A172 (cell line): ENCODE measurements around a stretch of chr5.

GRCh38 chr5:150046009-150046438, 40.3 kb downstream of the CSF1R start:
- RAMPAGE, long total RNA: no peak

- RAMPAGE, long total RNA: no peak
These were observed 31.0 kb downstream of the CSF1R start for GRCh38 chr5:150055047-150055996.

GRCh38 chr5:150158428-150158973, 2.9 kb upstream of the PDGFRB start:
- RAMPAGE, long total RNA: no peak

DNA sequence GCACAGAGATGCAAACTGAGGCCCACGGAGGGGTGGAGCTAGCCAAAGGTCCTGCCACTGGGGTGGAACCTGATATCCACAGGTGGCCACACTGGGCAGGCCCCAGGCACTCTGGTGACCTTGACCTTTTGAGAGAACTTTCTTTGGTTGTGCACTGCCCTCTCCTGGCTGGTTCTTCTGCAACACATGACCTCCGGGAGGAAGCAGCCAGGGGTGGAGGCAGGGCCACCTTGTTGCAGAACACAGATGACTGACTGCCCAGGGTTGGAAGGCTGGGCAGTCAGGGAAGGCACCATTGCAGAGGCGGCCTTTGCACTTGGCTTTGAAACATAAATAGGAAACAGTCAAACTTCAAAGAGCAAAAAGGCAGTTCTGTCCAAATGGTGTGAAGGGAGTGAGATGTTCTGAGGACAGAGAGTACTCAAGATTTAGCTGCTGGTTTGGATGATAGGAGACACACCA, 6.9 kb upstream of the TCOF1 start:
- RAMPAGE, long total RNA: no peak

DNA sequence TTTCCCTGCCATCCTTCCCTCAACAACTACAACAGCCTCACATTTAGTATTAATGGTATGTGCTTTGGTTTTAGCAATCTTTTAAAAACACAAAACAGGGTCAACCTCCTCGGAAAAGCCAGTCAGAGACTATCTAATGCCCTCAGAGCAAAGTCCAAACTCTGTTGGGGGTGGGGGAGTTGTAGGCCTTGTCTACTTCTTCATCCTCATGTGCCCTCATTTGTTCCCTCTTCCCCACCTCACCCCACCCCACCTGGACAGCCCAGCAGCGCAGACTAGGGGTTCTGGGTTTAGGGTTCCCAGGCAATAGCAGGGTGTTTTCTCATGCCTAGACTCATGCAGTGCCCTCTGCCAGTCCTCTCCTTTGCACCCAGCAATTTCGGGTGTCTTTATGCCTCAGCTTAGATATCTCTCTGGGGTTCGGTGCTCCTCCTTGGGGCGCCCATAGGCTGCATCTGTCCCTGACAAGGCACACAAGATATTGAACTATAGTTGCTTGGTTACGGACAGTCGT, 816 bp upstream of the TCOF1 start:
- RAMPAGE, long total RNA: no peak

DNA sequence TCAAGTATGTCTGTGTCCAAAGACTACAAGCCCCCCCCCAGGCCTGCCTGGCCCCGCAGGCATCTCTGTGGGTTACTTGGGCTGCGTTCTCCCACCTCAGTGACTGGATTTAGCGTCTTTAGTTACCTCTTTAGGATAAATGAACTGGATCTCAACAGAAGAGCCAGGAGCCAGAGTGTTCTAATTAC, 11.4 kb downstream of the CD74 start:
- RAMPAGE, long total RNA: no peak

DNA sequence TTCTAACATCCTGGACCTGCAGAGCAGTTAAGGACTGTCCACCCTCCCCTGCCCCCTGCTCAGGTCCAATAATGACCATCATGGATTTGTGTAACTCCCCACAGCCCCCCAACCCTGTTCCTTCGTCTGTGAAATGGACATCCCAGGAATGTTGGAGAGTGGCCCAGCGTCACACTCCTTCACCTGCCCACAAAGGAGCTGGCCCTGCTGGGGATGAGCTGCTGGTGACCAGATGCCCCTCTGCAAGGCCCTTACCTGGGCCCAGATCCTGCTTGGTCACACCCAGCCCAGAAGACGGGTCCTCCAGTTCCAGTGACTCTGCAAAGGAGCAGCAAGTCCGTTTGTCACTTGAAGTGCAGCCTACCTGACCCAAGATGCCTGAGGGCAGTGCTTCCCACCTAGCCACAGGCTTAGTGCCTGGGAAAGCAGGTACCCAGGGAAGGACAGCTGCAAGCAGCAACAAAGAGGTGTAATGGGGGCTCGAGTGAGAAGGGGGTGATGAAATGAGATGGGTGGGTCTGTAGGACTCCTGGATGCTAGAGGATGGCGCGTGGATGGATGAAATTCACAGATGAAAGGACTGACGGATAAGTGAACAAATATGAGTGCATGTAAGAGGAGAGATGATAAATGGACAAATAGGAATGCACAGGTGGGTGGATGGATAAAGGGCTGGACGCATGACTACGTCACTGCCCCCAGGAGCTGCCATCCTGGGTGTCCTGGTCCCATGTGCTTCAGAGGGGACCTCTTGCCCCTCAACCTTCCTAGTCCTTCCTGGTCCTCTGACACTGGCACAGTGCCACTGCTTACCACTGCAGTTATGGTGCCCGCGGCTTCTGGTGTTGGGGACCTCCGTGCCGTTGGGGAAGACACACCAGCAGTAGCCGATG, 10.2 kb downstream of the CD74 start:
- RAMPAGE, long total RNA: no peak

- RAMPAGE, long total RNA: no peak
These were observed 7.6 kb downstream of the CD74 start for GRCh38 chr5:150404855-150405815.

DNA sequence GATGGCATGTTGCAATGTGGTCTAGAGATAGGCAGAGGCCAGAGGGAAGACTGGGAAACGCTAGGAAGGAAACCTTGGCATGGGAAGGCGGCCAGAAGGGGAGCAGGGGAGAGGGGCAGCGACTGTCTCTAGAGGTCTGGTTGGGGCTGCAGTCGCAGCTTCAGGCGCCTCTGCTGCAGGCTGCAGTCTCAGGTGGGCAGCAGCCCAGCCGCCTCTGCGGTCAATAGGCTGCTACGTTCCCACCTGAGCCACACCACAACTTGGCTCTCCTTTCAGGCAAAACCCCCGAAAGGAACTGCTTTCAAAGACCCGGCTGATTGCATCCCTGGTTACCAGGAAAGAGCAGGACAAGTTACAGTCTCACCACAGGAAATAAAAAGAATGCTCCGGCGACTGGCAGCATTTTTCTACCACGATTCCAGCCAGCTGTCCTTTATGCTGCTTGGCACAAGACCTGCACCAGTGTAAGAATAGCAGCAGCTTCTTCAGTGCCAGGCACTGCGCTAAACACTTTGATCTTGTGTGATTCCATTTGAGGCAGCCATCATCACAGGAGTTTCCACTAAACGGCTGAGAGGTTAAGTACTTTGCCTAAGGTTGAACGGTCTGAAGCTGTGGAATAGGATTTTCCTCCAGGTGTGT, 7.6 kb downstream of the RPS14 start:
- RAMPAGE, long total RNA: no peak

GRCh38 chr5:150457102-150457463, 7.5 kb upstream of the RPS14 start:
- RAMPAGE, long total RNA: no peak

GRCh38 chr5:150486035-150487037, 21.6 kb upstream of the NDST1 start:
- RAMPAGE, long total RNA: no peak

- RAMPAGE, long total RNA: no peak
These were observed 18.5 kb upstream of the NDST1 start for GRCh38 chr5:150489451-150489809.

DNA sequence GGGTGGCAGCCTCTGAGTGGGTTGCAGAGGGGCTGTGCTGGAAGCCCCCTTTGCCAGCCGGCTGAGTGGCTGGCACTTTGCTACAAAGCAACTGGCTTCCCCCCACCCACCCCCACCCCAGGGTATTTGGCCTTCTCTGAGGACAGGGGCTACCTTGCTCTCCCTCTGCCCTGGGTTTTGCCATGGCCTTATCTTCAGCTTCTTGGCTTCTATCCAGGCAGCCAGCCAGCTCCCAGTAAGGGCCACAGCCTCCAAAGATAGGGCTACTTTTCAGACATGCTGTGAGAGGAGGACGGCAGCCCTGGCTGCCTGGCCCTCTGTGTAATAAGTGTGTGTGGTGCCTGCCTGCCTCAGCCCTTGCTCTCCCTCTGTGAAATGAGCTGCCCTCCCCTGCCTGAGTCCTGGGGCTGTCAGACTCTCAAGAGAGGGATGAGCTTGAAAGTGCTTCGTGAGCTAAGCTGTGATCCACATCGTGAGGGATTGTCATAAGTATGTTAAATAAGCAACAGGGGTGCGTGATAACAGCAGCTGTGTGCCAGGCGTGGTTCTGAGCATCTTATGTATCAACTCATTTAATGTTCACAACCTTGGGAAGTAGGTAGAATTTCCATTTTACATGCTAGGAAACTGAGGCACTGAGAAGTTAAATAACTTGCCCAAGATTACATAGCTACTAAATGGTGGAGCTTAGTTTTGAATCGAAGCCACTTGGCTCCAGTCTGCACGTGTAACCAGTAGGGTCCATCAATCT, 8.1 kb downstream of the NDST1 start:
- RAMPAGE, long total RNA: no peak

- RAMPAGE, long total RNA: no peak
These were observed 15.9 kb downstream of the NDST1 start for GRCh38 chr5:150523813-150524176.

DNA sequence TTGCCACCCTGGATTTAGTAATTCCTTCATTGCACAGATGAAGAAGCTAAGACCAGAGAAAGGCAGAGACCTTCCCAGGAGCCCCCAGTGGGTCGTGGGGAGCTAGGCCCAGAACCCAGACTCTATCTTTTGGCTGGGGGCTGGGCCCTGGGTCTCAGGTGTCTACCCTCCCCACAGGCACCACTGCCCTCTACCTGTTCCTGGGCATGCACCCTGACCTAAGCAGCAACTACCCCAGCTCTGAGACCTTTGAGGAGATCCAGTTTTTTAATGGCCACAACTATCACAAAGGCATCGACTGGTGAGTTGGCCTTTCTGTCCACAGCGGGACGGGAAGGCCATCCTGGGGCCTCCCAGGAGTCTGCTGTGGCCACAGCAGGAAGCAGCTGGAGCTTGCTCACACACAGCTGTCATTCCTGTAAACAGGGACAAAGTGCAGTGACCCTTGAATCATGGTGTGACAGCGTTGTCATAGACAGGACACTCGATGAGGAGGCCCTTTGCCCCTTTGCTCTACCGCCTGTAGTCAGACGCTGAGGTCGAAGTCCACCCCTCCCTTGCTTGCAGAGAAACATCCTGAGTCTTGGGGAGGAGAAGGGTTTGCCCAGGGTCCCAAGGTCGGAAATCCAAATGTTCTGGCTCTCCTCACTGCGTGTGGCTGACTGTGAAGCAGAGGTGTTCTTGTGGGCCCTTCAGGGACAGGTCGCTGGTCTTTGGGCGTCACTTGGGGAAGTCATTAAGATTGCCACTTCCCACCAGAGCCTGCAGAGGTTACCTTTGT, 34.9 kb downstream of the NDST1 start:
- RAMPAGE, long total RNA: no peak

GRCh38 chr5:150547971-150548584, 40.1 kb downstream of the NDST1 start:
- RAMPAGE, long total RNA: no peak

DNA sequence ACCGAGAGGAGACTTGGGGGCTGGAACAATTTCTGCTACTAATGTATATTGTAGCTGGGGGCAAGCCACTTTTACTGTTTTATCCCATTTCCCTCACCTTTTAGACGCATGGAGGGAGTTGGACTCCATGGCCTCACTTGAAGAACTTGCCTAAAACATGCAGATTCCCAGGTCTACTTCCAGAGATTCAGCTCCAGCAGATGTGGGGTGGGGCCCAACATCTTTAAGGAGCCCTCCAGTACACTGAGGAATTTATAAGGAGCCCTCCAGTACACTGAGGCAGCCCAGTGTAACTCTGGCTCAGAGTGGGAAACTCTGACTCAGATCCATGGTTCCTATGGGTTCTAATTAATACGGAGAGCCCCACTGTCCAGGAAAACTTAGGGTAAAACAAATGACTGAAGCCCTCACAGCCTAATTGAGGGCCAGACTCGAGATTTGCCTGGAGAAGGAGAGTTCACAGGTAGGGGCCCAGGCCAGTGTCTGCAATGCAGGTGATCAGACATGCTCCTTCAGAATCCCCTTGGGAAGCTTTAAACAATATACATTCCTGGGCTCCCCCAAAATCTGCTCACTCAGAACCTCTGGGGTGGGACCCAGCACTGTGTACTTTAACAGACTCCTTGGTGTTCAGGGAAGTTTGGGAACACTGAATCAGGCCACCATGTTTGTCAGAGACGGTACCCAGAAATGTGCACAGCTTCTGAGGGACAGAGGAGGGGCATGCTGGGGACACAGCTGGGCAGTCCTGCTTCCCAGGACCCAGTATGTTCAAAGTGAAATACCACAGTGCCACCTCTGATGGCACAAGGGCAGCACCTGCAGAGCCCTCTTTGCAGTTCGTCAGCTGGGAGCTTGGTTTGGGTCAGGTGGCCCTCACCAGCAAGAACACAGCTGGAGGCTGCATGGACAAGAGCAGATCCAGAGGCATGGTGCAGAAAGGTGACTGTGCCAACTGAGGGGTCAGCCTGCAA, 50.9 kb downstream of the NDST1 start:
- RAMPAGE, long total RNA: no peak

DNA sequence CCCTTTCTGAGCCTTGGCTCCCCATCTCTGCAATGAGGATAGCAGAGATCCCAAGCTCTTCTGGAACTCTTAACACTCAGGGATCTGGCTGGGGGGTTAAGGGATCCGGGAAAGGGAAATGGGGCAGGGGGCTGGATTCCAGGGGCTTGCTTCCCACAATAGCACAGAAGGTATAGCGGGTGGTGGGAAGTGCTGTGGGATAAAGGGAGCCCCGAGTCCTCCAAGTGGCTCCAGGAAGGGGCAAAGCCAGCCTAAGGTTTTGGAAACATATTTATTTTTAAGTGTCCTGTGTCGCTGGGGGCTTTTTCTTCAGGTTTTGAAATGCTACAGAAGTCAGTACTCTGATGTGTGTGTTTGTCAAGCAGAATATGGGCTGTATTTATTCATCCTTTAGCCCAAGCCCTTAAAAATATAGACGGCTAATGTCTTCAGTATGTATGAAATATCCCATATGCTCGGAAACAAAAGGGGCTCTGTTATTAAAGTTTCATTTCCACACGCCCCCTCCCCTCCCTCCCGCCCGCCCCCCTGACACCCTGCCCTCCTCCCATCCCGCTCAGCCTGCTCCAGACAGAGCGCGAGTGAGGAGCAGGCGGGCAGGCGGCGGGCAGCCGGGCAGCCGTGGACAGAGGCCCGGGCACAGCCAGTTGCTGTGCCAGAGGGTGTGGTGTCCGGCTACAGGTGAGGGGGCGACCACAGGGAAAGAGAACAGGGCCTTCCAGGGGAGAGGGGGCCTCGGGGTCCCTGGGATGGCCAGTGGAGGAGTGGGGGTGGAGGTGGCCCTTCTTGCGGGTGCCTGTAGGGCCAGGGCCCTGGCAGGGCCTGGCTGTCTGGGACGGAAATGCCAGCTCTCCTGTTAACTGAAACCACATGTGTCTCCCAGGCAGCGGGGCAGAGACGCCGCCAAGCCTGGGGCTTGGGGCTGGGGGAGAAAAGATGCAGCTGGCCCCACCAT, 39.7 kb upstream of the SYNPO start:
- RAMPAGE, long total RNA: no peak

DNA sequence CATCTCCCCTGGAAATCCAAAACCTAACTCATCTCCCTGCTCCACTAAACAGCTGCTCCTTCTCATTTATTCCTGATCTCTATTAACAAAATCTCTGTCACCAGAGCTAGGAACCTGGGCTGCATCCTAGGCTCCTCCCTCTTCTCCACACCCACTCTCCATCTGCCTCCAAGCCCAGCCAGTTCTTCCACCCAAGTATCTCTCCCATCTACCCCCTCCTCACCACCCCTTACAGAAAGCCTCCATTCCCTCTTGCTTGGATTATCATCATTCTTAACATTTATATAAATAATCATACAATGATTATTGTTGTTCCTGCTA, 23.9 kb upstream of the SYNPO start:
- RAMPAGE, long total RNA: no peak

DNA sequence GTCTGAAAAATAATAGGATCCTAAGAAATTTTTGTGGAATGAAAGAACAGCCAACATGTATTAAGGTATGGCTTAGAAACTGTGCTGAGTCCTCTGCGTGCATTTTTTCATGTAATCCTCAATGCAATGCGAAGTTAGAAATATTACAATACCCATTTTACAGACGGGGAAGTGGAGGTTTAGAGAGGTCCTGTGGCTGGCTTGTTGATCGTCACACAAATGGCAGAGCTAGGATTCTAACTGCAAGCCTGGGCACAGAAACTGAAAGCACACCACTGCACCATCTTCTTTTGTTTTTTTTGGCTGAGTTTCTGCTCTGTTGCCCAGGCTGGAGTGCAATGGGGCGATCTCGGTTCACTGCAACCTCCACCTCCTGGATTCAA, 23.5 kb upstream of the SYNPO start:
- RAMPAGE, long total RNA: no peak